ENCODE measurements around a stretch of chr20.

GRCh38 chr20:3686769-3687394 is 5.1 kb upstream of the ADAM33 start:
- RRBS, result no CpG with 5 or more reads among the region's 12 CpGs

GRCh38 chr20:3766865-3767478 is 581 bp downstream of the ADISSP start:
- RRBS, result 3% methylated on average over 10 of the region's 30 CpGs

DNA sequence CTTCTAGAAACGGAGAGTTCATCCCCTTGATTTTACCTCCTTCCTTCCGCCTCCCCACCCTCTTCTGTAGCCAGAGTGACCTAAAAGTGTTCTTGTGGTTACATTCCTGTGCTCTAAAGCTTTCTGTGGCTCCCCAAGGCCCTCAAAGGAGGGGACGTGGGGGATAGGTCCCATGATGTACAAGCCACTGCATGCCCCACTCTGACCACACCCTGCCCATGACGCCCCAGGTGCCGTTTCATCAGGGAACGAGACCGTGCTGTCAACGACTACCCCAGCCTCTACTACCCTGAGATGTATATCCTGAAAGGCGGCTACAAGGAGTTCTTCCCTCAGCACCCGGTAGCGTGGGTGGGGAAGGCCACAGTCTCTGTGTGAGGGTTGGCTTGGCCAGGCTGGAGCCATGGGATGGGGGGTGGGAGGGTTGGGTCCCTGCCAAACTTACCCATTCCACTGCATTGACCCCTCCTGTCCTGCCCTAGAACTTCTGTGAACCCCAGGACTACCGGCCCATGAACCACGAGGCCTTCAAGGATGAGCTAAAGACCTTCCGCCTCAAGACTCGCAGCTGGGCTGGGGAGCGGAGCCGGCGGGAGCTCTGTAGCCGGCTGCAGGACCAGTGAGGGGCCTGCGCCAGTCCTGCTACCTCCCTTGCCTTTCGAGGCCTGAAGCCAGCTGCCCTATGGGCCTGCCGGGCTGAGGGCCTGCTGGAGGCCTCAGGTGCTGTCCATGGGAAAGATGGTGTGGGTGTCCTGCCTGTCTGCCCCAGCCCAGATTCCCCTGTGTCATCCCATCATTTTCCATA is 8.4 kb downstream of the CDC25B start:
- RRBS, result 76% methylated on average over 9 of the region's 22 CpGs

DNA sequence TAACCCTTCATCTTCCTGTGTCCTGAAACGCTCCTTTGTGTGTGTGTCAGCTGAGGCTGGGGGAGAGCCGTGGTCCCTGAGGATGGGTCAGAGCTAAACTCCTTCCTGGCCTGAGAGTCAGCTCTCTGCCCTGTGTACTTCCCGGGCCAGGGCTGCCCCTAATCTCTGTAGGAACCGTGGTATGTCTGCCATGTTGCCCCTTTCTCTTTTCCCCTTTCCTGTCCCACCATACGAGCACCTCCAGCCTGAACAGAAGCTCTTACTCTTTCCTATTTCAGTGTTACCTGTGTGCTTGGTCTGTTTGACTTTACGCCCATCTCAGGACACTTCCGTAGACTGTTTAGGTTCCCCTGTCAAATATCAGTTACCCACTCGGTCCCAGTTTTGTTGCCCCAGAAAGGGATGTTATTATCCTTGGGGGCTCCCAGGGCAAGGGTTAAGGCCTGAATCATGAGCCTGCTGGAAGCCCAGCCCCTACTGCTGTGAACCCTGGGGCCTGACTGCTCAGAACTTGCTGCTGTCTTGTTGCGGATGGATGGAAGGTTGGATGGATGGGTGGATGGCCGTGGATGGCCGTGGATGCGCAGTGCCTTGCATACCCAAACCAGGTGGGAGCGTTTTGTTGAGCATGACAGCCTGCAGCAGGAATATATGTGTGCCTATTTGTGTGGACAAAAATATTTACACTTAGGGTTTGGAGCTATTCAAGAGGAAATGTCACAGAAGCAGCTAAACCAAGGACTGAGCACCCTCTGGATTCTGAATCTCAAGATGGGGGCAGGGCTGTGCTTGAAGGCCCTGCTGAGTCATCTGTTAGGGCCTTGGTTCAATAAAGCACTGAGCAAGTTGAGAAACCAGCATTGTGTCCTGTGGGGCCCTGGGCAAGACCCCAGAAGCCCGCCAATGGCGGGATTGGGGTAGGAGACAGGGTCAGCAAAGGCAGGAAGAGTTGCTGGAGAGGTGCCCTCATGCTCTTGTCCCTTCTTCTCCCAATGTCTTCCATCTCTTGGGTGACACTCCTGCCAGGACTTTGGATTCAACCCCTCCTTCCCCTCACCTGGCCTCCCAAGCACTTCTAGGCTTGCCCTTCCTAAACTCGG is 9.5 kb downstream of the CDC25B start:
- RRBS, result no CpG with 5 or more reads among the region's 16 CpGs

- RRBS, result no CpG with 5 or more reads among the region's 14 CpGs
Measured at GRCh38 chr20:3888057-3888607, 1.1 kb upstream of the PANK2 start.

DNA sequence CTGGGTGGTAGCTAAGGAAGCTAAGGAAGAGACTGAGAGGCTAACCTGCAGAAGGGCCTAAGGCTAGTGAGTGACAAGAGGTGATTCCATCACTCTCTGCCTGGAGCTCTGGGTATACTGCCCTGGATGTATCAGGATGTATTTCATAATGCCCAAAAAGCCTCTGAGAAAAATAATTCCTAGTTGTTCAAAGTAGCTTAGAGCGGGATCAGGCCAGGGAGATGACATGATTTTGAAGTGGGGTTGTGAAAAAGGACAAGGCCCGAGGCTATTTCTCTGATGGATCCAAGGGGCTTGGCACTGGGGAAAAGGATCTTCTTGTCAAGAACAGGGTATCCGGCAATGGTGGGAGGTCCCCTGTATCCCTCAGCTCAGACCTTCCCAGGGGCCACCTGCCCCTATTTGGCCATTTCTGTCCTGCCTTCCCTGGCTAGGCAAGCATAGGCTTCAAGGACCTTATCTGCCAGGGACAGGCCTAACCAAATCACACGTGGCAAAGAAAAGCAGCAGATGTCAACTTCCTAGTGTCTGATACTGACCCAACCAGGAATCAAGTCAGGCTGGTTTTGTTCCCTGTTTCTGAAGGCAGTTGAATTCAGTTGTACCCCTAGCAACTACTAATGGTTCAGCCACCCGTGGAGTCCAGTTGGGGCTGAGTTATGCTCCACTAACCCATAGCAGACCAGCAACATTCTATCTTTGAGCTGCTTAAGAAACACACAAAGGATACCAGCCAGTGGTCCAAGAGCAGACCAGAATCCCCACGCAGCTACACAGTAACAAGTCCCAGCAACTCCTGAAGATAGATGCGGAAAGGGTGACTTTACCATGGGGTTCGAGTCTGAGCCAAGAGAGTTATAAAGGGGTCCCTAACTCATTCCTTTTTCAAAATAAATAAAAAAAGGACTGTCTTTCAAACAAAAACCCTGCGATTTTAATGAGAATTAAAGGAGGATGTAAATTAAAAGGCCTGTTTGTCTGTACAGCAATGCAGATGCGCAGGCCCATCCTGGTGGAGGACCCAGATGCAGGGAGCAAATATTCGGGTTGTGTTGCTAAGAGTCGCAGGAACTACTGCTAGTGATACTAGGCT is 41.7 kb downstream of the PANK2 start:
- RRBS, result no CpG with 5 or more reads among the region's 12 CpGs

DNA sequence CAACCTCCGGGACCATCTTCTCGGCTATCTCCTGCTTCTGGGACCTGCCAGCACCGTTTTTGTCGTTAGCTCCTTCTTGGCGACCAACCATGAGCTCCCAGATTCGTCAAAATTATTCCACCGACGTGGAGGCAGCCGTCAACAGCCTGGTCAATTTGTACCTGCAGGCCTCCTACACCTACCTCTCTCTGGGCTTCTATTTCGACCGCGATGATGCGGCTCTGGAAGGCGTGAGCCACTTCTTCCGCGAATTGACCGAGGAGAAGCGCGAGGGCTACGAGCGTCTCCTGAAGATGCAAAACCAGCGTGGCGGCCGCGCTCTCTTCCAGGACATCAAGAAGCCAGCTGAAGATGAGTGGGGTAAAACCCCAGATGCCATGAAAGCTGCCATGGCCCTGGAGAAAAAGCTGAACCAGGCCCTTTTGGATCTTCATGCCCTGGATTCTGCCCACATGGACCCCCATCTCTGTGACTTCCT is 8.5 kb upstream of the RNF24 start:
- RRBS, result no CpG with 5 or more reads among the region's 25 CpGs

DNA sequence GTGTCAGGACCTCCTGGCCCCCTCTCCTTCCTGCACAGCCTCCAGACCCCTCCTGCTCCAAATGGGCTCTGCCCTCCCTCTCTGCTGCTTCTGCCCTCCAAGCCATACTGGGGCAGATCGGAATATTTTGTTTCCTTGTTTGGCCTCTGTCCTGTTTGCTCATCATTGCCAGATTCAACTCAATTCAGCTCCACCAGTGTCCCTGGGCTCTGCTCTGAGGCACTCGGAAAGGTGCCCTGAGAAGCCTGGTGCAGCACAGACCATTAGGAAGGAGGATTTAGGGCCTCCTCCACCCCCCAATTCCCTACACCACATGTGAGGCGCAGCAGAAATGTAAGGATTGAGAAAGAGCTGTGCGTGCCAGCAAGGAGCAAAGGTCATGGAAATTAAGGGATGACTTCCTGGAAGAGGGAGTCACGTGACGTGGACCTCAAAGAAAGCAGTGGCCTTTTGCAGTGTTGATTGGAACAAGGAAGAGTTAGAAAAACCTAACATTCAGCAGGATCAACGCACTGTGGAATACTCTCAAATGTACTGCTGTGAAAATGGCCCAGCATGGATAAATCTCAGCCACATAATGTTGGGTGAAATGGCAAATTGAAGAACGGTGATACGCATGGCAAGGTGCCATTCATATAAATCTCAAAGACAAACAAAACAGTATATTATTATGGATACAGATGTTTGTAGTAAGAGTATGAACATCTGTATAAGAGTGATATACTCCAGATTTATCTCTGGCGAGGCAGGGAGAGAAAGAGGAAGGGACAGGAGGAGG is 4.2 kb downstream of the ADRA1D start:
- RRBS, result no CpG with 5 or more reads among the region's 10 CpGs

DNA sequence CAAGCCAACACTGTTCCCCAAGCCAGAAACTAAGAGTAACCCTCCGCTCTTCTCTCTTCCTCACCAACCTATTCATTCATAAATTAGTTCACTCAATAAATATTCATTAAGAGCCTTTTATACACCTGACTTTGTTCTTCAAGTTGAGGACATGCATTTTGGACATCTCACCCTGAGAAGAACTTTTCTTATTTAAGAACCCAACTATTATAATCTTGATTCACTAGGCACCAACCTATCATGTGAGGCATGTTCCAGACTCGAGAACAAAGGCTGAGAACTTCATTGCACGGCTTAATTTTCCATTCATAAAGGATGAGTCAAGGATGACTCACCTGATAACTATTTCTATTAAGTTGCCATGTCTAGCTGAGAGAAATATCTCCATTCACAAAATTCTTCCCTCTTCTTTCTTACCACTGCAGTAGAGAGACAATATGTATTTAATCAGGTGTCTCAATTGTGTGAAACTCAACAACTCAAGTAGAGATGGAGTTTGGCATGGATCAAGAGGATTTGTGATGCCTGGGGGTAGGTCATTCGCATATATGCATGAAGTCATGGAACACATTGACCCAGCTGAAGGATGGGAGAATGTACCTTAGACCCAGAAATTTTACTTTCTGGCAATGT is 173.4 kb upstream of the PRNP start:
- RRBS, result no CpG with 5 or more reads among the region's 4 CpGs

DNA sequence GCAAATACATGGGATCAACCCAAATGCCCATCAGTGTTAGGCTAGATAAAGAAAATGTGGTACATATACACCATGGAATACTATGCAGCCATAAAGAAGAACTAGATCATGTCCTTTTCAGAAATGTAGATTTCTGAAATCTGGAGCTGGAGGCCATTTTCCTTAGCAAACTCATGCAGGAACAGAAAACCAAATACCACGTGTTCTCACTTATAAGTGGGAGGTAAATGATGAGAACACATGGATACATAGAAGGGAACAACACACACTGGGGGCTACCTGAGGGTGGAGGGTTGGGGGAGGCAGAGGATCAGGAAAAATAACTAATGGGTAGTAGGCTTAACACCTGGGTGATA is 153.5 kb upstream of the PRNP start:
- RRBS, result no CpG with 5 or more reads among the region's 1 CpG

GRCh38 chr20:4656343-4656936 is 29.8 kb upstream of the PRNP start:
- RRBS, result no CpG with 5 or more reads among the region's 3 CpGs

- RRBS, result no CpG with 5 or more reads among the region's 9 CpGs
Measured at GRCh38 chr20:4815429-4816141, 7.8 kb downstream of the RASSF2 start.

DNA sequence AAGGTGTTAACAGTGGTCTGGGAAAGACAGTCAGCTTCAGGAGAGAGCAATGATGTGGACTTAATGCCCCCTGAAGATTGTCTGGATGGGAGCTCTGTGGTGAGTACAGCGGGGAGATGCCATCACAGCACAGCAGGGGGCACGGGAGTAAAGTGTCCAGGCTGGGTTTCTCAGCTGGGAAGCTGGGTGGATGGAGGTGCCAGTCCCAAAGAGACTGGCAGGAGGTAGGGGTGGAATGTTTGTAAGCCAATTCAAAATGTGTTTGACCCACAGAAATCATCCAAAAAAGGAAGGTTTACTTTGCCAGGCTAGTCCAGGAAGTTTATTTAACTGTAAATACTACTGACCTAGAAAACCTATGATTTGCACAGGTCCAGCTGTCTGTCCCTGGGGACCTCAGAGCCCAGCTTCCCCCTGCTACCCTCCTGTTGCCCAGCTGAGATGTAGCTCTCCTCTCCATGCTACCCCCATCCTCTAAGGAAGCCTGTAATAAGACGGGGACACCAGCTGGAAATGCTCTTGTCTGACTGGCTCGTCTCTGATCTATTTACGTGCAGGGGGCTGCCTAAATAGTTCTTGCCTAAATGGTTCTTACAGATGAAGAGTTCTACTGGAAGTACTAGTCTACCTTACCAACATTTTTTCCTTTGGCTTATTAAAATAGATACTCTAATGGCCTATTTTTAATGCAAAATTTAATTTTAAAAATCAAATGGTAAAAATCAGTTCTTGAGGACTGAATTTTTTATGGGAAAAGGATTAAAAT is 83.8 kb downstream of the SLC23A2 start:
- RRBS, result no CpG with 5 or more reads among the region's 5 CpGs

GRCh38 chr20:4922117-4922684 is 79.1 kb downstream of the SLC23A2 start:
- RRBS, result no CpG with 5 or more reads among the region's 6 CpGs

DNA sequence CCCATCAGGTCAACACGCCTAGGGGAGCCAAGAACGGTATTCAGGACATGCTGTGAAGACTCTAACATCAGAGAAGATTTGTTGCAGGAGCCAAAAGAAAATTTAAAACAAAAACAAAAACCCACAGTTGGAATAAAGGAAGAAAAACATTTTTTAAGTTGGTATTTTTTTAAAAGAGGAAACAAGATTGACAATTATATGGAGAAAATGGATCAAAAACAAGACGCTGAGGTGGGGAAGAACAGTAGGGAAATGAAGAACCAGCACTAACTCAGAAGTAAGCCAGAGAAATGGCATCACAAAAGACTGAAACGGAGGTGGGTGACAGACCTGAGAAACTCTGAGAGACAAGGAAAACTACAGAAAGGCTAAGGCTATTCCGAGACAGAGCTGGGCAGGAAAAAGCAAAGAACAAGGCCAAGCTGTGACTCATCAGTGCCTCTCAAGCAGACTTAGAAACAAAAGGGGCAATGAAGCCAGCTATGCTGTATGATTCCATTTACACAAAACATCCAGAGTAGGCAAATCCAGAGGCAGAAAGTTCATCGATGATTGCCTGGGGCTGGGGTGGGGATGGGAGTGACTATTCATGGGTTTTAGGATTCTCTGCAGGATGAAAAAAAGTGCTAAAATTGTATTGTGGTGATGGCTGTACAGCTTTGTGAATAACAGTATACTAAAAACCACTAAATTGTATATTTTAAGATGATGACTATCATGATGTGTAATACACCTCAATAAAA is 50.1 kb downstream of the SLC23A2 start:
- RRBS, result no CpG with 5 or more reads among the region's 6 CpGs

- RRBS, result no CpG with 5 or more reads among the region's 9 CpGs
Measured at GRCh38 chr20:4987294-4987578, 14.1 kb downstream of the SLC23A2 start.

DNA sequence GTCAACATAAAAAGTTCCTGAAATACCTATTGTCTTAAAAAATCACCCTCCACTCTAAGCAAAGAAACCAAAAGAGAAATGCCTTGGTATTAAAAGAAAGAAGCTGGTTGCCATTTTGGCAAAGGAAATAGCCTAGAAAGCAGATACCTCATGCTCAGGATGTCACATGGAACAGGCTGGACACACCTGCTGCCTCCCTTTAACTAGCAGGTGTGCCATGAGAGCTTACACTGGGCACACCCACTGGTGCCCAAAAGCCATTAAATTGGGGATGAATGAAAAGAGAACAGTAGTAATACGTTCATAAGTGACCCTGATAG is 1.5 kb downstream of the SLC23A2 start:
- RRBS, result no CpG with 5 or more reads among the region's 1 CpG

DNA sequence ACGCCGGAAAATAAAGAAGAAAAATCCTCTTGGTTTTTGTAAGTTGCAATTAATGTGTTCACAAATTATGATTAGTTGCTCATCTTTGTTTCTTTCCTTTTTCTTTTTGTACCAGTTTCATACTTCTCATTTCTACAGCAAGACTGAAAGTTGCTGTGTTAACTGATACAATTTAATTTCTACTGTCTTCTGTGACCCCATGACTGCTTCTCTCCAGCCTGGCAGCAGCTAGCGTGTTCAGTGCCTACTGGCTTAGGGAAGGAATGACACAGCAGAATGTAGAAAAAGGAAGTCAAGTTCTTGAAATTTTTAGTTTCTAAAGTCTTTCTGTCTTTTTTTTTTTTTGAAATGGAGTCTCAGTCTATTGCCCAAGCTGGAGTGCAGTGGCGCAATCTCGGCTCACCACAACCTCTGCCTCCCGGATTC is 32.6 kb downstream of the TMEM230 start:
- RRBS, result no CpG with 5 or more reads among the region's 6 CpGs

DNA sequence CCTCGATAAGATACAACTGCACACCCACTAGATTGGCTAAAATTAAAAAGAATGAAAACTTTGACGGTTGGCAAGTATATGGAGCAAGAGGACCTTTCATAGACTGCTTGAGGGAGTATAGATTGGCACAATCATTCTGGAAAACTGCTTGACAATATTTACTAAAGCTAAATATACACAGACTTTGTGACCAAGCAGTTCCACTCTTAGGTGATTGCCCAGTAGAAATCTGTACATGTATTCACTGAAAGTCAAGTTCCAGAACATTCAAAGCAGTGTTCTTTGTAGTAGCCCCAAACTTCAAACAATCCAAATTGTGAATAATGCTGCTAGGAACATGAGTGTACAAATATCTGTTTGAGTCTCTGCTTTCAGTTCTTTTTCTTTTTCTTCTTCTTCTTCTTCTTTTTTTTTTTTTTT is 16.4 kb downstream of the CDS2 start:
- RRBS, result no CpG with 5 or more reads among the region's 2 CpGs

GRCh38 chr20:5188331-5188871 is 61.6 kb downstream of the CDS2 start:
- RRBS, result no CpG with 5 or more reads among the region's 6 CpGs

Data from non-pigmented ciliary epithelial cell (primary cell).